Metastatic Breast Carcinoma in the Ovary (tissue), 3 donors: Measurements from ENCODE around the genes IRS4 and ALG13.

DNA sequence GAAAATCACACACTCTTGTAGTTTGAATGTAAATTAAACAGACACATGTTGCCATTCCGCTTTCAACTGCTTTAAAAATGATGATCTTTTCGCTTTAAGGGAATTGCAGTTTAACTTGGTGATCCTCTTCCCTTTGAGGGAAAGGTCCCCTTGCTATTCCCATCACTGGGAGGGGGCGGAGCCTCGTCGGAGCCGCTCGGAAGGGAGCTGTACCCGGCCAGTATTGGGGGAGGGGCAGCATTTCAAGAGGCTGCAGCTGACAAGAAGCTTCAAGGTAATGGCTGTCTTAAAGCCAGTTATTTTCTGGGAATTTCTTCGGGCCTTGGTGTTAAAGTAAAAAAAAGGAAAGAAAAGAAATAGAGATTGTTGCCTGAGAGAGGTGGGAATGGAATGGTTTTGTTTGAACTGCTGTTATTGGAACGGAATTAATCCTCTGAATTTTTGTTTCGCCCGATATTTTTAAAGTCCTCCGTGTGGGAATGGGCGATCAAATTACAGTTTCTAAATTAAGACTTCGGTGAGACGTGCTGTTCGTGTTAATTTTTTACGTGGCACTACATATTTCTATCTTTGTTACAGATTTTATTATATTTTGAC, 9.1 kb downstream of the PWWP3B start:
- PRO-cap, 3 experiments, result peak in 3 of 3 experiments; most common plus-strand start position 240 of the sequence (in 2); most common minus-strand start position 135 of the sequence (in 2)

- PRO-cap, 3 experiments, result no peak in any of the 3 experiments
Measured at GRCh38 chrX:106904228-106904450, 998 bp upstream of the RIPPLY1 start.

- PRO-cap, 3 experiments, result no peak in any of the 3 experiments
Measured at GRCh38 chrX:106942389-106943126, 22.4 kb downstream of the CLDN2 start.

- PRO-cap, 3 experiments, result no peak in any of the 3 experiments
Measured at GRCh38 chrX:106966346-106967037, 33.5 kb downstream of the MORC4 start.

GRCh38 chrX:107084083-107084927, 34.3 kb downstream of the RBM41 start:
- PRO-cap, 3 experiments, result no peak in any of the 3 experiments

GRCh38 chrX:107155488-107156446, 37.1 kb upstream of the RBM41 start:
- PRO-cap, 3 experiments, result no peak in any of the 3 experiments

DNA sequence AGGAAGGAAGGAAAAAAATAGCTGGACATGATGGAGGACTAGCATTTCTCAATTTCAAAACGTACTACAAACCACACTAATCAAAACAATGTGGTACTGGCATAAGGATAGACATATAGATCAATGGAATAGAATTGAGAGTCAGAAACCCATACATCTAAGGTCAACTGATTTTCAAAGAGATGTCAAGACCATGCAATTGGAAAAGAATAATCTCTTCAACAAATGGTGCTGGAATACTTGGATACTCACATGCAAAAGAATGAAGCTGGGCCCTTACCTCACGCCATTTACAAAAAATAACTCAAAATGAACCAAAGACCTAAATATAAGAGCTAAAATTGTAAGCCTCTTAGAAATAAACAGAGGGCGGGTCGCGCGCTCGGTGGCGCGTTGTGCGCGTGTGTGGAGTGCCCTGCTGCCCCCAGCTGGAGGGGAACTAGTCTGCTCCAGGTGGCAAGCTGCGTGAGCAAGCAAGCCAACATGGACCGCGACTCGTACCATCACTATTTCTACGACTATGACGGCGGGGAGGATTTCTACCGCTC, 65.8 kb downstream of the DNAAF6 start:
- PRO-cap, 3 experiments, result no peak in any of the 3 experiments

DNA sequence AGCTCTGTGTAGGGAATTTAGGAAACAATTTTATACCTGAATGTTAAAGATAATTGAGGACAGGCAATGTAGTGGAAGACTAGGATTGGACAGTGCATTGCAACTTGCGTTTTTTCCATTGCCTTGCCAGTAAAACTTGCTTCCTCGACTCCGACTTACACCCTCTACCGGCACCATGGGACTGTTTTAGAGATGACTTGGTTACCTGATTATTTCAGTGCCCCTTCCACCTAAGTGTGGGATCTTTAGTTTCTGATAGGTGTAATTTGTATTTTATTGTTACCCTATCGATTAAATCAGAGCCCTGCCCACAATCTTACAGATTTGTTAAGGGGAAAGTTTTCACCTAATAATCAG, 1.2 kb downstream of the PRPS1 start:
- PRO-cap, 3 experiments, result no peak in any of the 3 experiments

- PRO-cap, 3 experiments, result no peak in any of the 3 experiments
Measured at GRCh38 chrX:107674929-107675144, 46.5 kb downstream of the PRPS1 start.

DNA sequence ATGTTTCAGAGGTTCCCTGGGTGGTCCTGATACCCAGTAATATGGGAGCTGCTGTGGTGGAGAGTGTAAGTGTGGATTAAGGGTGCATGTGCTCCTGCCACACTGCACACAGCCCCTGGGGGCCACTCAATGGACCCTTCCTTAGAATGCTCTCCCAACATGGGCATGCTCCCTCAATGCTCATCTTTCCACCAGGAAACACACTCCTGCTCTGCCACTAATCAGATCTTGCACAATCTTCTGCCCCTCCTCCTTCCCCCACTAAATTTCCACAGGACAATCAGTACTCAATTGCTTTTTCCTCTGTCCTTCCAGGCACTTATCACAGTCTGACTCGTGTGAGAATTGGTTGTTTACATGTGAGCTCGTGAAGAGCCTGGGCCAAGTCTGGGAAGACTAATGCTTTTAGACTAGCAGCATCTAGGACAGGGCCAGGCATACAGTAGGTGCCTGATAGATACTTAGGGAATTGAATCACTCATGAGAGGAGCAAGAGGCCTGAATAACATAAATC, 54.8 kb downstream of the PRPS1 start:
- PRO-cap, 3 experiments, result no peak in any of the 3 experiments

GRCh38 chrX:107684748-107685505, 56.6 kb downstream of the PRPS1 start:
- PRO-cap, 3 experiments, result peak in 3 of 3 experiments; most common plus-strand start chrX:107685300 (in 3); most common minus-strand start chrX:107685016 (in 3)

- PRO-cap, 3 experiments, result peak in 3 of 3 experiments; most common minus-strand start chrX:107717062 (in 3)
Measured at GRCh38 chrX:107716643-107717124, 58.9 kb downstream of the TSC22D3 start.

DNA sequence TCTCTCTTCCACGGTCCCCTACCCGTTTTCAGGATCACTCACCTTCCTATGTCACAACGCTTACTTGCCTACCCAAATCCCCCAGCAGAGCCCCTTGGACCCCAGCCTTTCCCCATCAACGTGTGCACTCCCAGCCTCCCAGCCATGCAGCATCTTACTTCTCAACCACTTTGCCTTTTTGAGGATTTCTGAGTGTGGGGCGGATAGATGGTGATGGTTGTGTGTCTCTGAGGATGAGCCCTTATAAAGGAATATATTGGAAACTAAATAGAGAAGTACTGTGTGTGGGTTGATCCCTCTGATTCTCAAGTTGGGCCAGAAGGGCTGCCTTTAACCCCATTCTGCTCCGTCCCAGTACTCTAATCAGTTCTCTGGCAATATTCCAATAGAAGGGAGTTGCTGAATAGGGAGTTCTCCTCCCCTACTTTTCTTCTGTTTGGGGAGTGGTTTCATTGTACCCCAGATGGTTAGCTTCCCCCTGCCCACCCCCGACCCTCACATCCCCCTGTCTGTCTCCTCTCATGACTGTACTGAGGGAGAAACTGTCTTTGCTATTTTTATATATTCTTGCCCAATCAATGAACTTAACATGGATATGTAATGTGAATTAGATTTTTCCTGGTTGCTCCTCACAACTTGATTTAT, 1.7 kb downstream of the MID2 start:
- PRO-cap, 3 experiments, result no peak in any of the 3 experiments

GRCh38 chrX:108736268-108737013, at the start of gene IRS4:
TSS of gene IRS4 (minus strand) at chrX:108736563.
- PRO-cap, 3 experiments, result no peak in any of the 3 experiments

GRCh38 chrX:109590777-109591259, 34.2 kb downstream of the KCNE5 start:
- PRO-cap, 3 experiments, result peak in 1 of 3 experiments; most common plus-strand start chrX:109591051 (in 1)

GRCh38 chrX:109848188-109849002, 115.3 kb upstream of the ACSL4 start:
- PRO-cap, 3 experiments, result no peak in any of the 3 experiments

DNA sequence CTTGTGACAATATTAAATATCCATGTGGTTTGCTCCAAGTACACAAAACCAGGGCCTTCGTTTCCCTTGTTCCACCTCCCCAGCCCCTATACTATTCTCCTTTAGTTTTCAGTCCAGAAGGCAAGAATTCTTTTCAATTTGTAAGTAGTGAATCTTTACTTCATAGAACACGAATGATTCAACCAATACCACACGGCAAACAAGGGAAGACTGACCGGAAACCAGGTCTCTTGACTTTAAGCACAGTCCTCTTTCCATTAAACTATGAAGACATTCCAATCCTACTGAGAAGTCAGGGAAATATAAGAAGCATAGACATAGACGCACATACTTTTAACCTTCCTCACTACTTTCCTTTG, 9.2 kb downstream of the CHRDL1 start:
- PRO-cap, 3 experiments, result no peak in any of the 3 experiments

DNA sequence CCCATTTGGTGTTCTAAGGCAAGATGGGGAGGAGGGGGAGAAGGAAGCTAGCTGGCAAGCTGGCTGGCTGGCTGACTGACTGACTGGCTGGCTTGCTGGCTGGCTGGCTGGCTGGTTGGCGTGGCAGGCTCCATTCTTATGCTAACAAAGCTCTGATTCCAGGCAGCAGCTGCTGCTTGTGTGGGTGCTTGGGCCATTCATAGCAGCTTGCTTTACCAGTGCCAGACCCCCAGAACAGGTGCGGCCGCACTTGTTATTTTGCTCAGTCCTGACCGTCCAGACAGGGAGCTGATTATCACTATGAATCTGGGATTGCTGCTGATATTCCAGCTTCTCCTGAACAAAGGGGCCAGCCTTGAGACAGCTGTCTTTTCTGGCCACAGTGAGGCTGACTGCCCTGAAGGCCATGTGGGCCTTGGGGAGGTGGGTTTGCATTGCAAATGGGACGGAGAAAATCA, 131.2 kb upstream of the PAK3 start:
- PRO-cap, 3 experiments, result no peak in any of the 3 experiments

DNA sequence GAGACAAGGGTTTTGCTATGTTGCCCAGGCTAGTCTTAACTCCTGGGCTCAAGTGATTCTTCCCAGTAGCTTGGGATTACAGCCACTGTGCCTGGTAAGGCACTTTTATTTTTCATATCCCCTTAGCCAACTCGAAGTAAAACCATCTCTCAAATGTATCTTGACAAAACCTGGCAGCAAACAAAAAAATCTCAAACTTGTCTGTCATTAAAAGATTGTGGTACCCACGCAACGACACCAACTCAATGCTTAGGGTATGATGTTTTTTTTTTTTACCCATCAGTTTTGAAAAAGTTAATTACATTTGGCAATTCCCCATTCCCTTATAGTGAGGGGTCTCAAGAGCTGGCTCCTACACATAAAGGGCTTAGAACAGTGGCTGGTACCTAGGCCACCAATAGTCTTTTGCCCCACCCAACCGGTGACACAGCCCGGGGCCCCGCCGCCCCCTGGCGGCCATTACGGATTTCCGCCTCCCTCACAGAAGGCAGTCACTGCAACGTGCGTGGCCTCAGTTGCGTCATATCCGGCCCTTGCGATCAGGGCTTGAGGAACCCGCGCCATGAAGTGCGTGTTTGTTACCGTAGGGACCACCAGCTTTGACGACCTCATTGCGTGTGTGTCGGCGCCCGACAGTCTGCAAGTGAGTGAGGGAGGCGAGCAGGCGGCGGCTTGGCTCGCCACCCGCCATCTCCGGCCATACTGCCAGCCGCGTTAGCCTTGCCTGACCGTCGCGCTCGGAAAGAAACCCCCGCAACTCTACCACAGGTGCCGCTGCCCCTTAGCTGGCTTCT, at the start of gene ALG13:
Gene ALG13, plus strand, starts transcription at position 514 of the 794 bp plus-strand sequence.
- PRO-cap, 3 experiments, result peak in 3 of 3 experiments; most common plus-strand start position 536 of the sequence (in 2); most common minus-strand start position 461 of the sequence (in 2)

DNA sequence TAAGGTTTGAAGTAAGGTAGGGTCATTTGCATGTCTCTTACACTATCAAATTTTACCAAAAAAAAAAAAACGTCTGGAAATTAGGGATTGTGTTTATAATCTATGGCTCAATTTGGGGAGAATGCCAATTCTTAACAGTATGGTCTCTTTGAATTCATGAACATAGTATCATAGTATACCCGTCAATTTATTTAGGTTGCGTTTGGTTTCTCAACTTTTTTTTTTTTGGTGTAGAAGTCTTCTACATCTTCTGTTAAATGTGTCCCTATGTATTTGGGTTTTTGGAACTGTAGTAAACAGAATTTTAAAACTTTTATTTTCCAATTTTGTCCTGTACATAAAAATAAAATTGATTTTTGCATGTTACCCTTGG, 68.5 kb downstream of the ALG13 start:
- PRO-cap, 3 experiments, result no peak in any of the 3 experiments